Subcutaneous preadipocyte (primary cell): ENCODE data around the gene SLC28A3.

DNA sequence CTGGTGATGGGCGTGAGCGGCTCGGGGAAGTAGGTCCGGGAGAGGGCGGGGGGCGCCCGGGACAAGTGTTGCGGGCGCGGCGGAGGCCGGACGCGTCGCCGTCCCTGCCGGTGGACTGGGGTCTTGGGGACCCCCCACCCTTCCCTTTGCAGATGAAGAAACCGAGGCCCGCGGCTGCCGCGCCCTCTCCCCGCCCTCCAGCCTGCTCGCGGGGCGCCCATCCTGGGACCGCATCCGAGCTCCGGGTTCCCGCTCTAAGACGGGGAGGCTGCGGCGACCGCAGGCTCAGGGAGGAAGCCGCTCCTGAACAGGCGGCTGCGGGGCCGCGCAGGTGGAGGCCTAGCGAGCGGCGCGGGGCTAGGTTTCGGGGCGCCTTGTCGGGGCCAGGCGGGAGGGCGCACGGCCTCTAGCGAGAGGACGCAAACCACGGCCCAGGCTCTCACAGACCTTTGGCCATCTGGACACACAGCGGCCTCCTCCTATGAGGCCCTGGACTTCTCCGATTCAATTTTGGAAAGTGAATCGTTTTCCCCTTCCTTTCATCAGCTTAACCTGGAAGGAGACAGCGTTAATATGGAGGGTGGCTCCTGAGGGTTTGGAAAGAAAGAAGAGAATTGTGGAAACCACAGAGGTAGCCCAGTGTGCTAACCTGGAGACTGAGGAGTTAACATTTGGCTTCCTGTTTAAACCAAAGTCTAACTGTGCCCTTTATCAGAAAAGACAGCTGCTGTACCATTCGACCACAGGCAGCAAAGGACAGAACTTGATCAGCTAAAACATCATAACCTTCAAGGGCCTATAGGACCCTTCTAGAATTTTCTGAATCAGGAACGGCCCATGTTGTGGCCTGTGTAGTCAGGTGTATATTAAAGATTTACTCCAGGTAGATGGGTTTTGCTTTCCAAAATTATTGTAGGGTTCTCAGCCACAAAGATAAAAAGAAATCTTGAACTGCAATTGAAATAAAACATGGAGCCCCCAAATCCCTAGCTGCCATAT lies 549 bp downstream of the IDNK start:
- CAGE, long polyA plus RNA: no peak

- CAGE, long polyA plus RNA: no peak
These were observed 33.9 kb downstream of the IDNK start for GRCh38 chr9:83656823-83657189.

GRCh38 chr9:83883688-83884289 lies 37.4 kb downstream of the KIF27 start:
- CAGE, long polyA plus RNA: no peak

DNA sequence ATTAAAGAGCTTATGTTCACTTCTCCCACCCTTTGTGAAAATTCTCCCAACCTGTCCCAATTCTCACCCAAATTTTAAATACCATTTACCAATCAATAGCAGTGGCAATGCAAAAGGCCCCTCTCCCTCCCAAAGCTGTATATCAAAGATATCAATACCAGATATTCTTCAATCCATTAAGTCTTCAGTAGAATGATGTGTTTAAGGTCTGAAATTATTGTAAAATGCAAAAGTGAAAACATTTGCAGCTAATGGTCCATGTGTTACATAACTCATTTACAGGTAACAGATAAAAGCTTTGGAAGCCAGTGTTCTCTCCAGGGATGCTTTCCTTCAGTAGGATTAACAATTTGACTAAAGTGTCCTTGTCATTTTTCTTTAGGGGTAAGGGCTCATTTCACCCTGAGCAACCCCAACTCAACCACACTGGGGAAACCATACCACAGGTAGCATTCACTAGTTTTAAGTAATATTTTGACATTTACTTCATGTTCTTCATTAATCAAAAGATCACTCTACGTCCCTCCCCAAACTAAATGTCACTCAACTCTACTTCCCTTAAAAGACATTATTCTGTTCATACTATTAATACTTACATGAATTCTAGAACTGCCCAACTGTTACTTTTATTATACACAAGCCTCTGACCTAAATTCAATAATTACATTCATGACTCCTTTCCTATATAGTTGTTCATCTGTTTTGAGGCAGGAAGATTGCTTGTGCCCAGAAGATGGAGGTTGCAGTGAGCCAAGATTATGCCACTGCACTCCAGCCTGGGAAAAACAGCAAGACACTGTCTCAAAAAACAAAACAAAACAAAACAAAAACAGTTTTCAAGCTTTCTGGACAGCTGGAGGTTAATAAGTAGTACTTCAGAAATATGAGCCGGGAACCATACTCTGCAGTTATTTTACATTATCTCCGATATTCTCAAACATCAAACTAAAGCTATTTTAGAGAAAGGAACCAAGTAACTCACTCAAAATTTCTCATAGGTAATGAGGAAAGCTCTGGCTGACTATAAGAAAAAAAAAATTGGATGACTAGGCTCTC lies 10.7 kb upstream of the C9orf64 start:
- CAGE, long polyA plus RNA: no peak

DNA sequence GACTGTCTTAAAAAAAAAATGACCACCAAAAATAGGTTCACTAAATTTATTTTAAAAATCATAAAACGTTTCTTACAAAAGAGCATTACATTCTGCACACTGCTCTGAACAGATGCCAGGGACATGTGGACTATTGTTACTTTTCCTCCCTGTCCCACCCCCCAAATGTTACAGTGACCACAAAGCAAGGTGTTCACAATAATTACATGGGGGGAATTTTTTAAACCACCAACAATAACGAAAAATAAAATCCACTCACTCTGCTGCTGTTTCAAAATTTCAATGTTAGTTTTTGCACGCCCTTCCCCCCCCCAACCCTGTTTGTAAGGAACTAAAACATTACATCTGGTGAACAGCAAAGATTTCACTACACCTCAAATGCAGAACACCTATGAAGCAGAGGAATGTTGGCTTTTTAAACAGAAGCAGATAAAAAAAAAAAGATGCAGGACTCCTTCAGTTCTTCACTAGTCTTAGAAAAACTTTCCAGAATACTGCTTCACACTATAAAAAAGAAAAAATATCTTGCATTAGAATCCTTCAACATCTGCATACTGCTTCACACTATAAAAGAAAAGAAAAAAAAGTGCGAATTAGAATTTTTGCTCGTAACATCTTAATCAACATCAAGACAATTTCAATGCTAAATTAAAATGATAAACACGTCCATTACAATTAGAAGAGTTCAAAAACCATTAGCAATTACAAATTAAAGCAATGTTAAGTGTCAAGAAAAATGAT lies 11.0 kb downstream of the HNRNPK start:
- CAGE, long polyA plus RNA: no peak

DNA sequence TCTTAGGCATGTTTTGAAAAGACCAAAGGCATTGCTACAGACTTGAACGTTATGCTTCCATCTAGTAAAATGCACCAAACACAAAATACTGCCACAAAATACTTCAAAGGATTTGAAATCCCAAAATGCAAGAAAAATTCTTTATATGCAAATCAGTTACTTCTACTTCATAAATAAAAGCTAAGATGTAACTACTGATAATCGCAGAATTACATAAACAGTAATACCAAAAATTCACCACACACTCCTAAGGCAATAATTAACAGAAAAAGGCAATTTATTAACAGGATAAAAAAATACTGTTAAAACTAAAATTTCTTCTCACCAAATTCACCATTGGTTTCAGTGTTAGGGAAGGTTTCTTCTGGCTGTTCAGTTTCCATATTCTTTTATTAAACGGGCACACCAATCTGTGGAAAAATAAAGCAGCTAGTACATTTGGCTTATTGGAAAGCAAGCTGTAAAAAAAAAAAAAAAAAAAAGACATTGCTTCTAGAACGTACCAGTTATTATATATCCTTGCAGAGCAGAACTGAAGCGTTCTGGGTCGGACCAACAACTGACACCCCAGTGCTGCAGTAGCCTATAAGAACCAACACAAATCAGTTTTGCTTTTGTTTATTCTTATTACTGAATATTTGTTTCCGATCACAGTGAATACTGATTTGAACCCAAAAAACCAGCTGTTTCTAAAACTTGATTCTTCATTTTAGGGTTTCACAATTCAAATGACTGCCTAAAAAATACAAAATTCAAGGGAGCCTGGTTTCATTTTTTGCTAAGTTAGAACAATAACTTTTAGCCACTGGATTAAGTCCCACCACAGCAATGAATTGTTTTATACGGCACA lies 1.9 kb downstream of the HNRNPK start:
- CAGE, long polyA plus RNA: no peak

GRCh38 chr9:84207312-84207893 lies 133.2 kb downstream of the SLC28A3 start:
- CAGE, long polyA plus RNA: no peak

GRCh38 chr9:84339813-84340409 lies 647 bp downstream of the SLC28A3 start:
- CAGE, long polyA plus RNA: no peak

GRCh38 chr9:84340505-84341082 lies at the start of gene SLC28A3:
Gene SLC28A3 (minus strand): TSS chr9:84340758.
- CAGE, long polyA plus RNA: no peak

DNA sequence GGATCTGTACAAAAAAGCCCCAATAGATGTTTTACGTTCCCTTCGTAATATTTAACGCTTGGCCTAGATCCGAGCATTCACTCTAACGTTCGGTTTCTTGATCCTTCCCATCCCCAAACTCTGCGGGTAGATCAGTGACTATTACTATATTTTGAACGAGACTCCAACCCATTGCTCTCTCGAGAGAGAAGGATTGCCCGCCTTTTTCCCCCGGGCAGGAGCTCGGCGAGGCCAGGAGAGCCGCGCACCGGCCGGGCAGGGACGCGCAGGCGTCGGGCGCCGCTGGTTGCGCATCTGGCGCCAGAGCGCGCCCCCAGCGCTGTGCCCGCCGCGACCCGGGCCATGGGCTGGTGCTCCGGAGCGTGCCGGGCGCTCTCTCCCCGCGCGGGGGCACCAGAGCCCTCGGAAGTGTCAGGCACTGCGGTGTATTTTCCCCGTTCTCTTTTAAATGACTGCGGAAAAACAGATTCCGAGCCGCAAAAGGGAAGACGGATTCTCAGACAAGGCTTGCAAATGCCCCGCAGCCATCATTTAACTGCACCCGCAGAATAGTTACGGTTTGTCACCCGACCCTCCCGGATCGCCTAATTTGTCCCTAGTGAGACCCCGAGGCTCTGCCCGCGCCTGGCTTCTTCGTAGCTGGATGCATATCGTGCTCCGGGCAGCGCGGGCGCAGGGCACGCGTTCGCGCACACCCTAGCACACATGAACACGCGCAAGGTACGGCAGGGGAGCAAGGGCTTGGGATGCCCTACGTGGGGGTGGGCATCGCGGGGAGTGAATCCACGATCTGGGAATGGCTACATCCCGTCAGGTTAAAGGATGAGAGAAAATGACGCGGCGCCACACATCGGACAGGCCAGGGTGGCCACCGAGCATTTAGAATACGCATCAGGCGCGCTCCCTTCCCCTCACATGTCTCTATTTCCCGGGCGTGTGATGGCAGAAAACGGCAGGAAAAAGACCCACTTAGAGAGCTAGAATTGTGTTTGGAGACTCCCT lies 1.2 kb upstream of the NTRK2 start:
- CAGE, long polyA plus RNA: no peak

DNA sequence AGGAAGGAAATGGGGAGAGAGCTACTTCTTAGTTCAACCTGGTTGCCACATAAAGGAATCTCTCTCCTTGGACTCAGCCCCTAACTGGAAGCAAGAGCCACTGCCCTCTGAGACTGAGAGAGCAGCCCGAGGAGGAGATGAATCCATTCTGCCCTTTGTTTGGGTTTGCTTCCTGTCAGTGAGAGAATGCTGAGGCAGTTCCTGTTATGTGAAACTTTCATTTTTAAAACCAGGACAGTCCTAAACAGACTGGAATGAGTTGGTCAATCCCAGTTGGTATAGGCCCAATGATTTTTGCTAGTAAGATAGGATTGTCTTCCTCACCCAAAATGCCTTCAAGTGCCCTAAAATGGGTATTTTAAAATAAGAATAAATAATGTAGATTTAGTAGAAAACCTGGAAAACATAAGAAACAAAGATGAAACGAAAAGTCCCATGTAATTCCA lies 205.1 kb downstream of the NTRK2 start:
- CAGE, long polyA plus RNA: no peak

DNA sequence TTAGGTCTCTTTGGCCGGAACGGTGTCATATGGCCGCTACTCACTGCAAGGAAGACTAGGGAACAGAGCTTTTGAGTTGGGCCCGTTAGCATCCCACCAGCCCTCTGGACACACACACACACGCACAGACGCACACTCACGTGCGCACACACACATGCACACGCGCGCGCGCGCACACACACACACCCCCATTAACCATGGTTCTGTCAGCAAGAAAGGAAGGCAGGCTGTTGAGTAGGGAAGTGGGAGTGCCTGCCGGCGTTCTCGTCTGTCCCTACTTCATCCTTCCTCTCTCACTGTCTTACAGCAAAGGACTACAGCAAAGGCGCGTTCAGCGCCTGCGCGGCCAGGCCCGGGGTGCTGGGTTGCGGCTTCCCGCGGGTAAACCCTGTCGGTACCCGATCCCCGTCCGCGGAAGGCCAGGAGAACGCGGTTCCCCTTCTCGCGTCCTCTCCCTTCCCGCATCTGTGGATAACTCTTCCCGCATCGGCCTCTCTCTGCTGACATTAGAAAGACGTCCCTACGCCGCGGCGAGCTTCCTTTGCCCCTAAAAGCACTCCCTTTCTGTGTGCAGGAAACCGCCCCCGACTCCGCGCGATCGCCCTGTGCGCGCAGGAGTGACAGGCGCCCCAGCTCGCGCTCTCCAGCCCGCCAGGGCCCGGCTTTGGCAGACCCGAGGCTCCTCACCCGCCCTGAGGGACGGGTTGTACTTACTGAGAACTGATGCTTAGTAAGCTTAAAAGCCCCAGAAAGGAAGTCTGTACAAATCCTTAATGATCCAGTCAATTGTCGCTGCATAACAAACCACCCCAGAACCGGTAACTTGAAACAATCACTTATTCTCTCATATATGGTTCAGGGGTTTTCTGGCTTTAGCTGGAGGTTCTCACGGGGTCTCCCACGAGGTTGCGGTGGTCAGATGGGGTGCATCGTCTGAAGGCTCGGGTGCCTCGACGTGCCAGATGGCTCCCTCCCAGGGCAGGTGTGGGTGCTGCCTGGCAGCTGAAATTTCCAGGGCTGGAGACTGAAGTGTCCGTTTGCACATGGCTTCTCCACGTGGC lies 219.1 kb downstream of the AGTPBP1 start:
- CAGE, long polyA plus RNA: no peak

- CAGE, long polyA plus RNA: no peak
These were observed 63.2 kb upstream of the AGTPBP1 start for GRCh38 chr9:85804929-85805452.

DNA sequence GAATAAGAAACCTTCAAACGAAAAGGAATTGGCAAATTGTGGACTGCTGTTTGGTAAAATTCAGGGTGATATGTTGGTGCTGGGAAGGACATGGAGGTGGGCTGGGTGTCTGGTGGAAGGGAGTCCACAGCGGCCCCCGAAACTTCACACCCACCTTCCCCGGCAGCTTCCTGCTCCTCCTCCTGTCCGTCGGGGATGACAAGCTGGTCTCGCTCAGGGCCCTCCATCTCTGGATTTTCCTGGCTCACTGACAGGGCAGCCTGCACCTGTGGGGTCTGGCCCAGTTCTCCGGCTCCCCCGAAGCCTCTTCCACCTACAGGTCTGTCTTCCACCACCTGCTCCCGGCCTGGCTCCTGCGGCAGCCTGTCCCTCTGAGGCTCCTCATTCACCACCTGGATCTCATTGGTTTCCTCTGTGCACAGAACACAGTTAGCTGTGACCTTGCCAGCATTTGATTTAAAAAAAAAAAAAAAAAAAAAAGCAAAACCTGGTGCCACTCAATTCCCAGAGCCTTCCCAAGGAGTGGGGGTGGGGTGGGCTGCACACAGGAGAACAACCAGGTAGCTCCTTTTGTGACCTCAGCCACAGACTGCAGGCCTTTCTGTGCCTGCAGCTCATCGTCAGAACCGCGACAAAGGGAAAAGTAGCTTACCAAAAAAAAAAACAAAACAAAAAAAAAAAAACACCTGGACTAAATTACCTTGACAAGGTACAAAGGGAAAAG lies 64.0 kb downstream of the GOLM1 start:
- CAGE, long polyA plus RNA: no peak

DNA sequence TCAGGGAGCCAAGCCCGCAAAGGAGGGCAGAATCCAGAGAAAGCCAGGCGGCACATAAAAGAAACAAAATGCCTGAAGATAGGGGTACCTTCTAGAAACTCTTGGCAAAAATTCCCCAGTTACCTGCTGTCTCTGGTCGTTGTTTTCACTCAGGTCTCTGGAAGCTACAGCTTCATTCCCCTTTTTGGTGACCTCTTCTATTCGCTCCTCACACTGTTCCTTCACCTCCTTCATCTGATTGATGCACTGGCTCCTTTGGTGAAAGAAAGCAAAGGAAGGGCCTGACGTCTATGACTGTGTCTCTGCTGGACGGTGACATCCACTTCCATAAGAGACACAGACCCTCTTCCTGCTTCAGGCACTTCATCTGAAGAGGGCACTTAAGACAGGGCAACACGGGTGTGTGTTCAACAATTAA lies 58.7 kb downstream of the GOLM1 start:
- CAGE, long polyA plus RNA: no peak

DNA sequence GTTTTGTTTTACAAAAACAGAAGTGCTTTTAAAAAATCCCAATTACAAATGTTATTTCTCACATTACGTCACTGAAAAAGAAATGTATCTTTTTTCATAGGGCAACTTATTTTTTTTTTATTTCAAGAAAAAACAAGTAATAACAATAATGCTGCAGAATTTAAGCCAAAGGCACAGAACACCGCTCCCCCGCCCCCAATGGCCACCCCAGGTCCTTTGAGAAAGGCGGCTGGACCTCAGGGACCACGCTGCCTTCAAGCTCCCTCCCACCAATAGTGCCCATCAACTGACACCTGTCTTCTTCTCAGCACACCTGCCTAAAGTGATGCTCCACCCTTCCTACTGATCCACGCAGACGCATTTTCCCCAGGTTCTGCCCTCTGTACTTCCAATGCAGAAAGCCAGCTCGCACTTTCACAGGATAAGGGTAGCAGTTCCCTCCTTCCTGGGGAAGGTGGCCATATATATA lies 2.0 kb downstream of the GOLM1 start:
- CAGE, long polyA plus RNA: no peak

- CAGE, long polyA plus RNA: no peak
These were observed 636 bp upstream of the TUT7 start for GRCh38 chr9:86354734-86355358.

DNA sequence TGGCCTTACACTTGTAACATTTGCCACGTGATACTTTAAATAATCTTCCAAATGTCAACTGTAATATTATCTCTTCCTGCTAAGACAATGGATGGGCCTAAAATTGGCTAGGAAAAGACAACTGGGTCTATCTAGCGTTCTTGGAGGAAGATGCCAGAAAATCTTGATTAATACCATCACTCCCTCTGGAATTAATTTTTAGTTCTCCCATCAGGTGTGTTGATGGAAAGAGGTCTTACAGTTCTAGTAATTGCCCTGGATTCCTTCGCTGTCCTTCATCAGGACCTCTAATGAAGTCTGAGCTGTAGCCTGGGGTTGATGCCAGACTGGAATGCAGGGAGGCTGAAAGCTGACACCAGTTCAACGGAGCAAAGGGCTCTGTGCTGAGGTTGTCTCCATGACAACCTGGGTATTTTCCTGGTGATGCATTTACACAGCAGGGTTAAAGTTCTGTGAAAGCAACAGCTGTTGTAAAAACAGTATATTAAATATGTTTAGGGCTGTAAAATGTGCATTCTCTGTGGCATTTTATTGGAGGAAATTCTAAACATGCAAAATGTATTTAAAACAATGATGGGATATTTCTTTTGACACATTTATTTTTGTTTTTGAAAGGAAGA lies 92.2 kb downstream of the GAS1 start:
- CAGE, long polyA plus RNA: no peak

DNA sequence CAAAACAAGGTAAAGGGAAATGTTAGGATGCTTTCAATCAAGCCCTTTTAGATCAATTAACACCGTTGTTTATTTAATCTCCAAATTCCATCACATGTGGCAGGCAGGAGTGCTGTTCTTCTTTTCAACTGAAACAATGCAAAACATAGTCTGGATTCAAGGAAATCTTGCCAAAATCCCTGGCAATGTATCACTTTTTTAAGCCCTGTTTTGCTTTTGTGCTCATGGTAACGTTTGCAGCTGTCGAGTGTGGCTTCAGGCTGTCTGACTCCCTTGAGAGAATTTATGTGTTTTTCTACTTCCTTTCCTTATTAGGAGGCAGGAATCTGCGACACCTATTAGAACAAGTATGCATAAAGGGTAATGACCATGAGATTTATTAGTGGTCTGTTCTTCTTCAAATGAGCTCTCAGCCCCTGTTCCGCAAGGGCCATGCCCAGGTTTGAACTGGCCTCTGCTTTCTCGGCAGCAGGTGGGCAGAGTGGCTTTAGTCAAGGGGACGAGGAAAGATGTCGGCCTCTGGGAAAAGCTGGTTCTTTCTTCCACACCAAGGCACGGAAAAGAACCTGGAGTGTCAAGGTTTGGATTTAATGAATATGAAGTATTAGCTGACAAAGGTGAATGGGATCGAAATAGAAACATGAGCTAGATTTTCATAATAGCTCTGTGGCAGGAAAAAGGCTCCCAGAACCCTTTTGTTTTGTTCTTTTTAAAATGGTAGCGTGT lies 86.9 kb upstream of the GAS1 start:
- CAGE, long polyA plus RNA: no peak

DNA sequence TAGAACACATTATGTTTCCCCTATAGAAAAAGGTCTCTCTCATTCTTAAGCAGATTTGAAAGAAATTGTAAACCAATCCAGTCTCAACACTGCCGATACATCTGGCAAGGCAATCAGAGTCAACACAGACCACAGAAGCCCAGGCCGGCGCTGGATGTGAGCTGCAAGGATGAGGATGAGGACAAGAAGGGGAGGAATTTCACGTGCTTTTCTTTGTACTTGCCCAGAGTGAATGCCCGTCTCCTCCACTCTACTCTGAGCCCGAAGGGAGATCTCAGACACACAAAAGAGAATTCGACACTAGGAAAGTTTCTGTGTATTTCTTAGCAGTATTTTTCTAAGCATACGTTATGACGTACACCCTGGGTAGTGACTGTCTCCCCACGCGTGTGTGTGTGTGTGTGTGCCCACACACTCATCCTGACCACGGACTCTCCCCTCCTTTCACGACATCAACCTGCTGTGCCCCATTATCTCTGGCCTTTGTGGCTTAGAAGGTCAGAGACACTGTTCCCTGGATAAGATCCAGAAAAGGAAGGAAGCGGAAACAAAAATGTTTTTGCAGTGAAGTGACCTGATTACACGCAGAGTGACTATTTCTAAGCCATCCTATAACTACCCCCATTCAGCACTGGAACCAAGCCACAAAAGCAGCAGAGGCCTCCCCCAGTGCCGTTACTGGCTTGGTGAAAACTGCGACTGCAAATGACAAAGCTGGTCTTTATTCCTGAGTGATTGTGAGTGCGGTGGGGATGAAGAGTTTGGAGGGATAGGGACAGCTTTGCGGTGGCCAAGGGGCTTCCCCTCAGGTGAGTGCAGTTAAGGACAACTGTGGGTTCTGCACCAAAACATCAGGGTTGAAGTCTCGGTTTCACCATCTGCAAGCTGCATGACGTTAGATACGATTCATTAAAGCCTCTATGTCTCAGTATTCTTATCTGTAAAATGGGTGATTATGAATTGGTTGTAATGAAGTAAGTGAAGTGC lies 227.2 kb upstream of the DAPK1 start:
- CAGE, long polyA plus RNA: no peak